ENCODE data around the gene SERAC1.

- RRBS = no CpG with 5 or more reads among the region's 13 CpGs
Observed at GRCh38 chr6:157878602-157879379, 55.7 kb downstream of the SNX9 start.

DNA sequence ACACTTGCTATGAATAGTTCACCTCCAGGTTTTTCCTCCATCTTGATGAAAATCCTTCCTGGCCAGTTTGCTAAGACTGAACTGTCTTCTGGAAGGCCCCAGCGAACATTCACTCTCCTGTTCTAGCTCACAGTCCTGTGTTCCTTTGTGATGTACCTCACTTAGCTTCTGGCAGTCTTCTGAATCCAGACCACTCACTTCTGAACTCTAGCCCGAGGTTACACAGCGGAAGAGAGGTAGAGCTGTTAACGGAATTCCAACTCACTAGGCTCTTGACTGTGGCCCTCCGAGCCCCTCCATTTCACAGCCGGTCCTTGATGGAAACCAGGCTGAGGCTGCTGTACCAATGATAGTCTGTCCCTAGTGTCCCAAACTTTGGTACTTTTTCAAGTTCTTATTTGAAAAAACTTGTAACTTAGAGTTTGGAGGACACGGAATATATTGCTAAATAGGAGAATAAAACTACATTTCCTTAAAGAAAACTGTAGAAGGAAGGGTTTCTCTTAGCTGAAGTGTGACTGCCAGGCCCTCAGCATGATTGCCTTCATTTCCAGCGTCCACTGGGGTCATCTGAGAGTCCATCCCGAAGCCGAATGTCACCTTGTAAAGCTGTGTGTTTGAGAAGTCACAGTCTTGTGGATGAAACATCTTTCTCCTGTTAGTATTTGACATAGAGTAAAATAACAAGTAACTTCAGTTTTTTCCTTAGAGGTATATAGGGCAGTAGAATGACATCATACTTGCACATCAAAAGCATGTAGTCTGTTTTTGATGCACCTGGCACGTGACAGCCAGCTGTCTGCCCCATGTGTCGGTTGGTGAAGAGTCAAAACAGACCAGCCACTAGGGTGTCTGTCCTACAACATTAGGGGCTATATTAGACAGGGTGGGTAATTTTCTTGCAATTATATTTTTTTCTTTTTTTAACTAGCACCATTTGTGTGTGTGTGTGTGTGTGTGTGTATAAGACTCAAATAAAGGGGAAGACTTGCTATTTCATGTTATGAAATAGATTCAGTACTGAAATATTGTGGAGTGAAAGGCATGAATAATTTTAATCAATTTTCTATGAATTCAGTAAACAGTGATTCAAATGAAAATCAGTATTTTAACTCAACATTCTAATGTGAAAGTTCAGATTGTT lies 70.0 kb downstream of the SNX9 start:
- RRBS = no CpG with 5 or more reads among the region's 12 CpGs

GRCh38 chr6:157951782-157952251 lies 29.8 kb upstream of the SYNJ2 start:
- RRBS = no CpG with 5 or more reads among the region's 9 CpGs

DNA sequence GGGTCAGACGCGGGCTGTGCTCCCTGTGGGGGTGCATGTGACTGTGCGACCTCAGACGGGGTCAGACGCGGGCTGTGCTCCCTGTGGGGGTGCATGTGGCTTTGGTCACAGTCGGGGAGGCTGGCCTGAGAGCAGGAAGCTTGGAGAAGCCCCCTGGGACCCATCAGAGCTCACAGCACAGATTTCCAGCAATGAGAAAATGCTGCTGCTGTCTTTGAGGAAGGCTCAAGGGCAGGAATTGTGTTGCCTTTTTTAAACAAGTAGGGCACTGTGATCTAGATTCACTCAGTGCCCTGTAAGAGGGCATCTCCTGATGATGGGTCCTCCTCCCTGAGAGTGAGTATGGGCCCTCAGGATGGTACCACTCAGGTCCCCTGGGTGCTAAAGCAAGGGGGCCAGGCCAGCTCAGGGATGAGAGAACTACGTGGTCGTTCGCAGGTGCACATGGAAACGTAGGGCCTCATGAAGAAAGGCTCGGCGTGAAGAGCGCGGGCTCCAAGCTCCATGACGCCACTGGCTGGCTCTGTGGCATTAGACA lies 50.5 kb downstream of the SYNJ2 start:
- RRBS = no CpG with 5 or more reads among the region's 16 CpGs

DNA sequence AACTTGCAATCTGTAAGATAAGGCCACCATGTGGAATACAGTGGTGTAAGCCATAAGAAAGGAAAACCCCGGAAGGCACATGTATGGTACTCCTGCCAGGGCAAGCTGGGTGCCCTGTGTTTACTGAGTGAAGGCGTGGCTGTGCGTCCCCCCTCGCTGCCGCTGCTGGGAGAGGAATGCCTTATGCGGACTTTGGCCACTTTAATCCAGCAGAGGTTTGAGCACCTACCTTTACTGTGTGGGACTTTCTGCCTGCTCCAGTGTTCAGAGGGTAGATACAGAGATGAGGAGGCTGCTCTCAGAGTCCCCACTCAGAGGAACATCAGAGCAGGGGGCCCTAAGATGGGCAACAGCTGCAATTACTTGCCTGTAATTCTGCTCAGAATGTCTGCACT lies 52.6 kb downstream of the SYNJ2 start:
- RRBS = no CpG with 5 or more reads among the region's 6 CpGs

DNA sequence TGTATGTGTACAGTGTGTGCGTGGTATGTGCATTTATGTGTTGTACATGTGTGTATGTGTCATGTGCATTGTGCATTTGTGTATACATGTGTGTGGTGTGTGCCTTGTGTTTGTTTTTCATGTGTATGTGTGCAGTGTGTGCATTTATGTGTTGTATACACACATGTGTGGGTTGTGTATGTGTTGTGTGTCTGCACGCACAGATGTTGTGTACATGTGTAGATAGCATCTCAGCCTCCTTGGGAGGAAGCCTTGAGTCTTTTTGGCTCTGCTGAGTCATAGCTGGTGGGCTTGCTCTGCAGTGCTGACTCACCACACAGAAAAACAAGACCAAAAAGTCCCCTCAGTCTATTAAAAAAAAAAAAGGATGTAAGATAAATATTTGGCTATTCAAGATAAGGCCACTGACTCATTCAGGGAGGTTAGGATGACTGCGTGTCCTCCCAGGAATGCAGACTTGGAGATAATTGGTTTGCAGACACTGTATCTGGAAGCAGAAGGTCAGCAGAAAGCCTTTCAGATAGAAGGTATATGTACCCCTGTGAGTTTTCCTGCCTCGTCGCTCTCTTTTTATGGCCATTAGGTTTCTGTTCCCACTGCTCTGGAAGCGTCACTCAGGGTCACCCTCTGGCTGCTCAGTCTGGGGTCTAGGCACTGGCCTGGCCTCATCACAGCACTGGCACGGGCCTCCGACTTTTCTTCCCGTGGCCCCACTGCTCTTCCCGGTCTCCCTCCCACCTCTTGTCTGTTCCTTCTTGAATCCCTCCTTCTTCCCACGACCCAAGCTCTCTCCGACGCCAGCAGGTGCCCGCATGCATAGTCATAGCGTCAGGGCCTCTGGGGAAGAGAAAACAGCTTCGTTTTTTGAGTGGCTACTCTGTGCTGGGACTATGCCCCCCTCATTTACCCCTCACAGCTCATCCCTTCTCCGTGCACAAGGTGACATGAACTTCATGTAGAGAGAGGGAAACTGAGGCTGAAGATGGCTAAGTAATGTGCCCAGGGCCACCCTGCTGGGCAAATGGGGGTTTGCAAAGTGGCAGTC lies 58.8 kb downstream of the SYNJ2 start:
- RRBS = no CpG with 5 or more reads among the region's 17 CpGs

DNA sequence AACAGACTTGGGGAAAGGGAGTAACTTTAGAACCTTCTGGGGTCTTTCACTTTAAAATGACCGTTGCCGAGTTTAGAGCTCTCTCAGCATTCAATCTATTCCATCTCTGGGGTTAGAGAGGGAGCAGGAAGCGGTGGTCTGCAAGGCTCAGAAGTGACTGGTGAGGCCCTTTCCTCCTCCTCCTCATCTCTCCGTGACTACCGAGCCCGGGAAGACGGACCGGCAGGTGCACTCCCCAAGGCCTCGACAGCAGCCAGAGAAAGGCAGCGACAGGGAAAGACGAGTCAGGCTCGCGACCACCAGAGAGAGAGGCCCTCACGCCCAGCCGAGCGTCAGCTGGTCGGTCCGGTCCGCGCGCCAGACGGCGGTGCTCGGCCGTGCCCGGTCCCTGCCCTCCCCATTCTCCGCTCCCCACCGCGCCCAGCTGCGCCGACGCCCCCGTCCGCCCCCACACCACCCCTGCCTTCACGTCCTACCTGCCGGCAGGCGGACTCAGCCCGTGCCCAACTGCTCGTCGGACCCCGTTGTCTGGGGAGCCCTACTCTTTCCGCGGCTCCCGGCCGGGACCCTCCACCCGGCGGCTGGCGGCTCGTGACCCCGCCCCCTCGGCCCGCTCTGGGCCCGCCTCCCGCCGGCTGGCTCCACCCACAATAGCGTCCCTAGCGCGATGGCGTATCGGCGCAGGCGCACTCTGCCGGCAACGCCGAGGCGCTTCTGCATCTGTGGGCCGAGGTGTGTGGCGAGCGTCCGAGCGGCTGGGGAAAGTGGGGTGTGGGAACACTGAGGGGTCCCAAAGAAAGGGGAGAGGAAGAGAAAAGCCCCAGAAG lies at the start of gene SERAC1:
SERAC1 (minus strand) TSS at position 599 of the 827 bp plus-strand sequence.
- RRBS = 3% methylated on average over 37 of the region's 71 CpGs

GRCh38 chr6:158571760-158572895 lies 12.2 kb downstream of the TMEM181 start:
- RRBS = no CpG with 5 or more reads among the region's 32 CpGs

DNA sequence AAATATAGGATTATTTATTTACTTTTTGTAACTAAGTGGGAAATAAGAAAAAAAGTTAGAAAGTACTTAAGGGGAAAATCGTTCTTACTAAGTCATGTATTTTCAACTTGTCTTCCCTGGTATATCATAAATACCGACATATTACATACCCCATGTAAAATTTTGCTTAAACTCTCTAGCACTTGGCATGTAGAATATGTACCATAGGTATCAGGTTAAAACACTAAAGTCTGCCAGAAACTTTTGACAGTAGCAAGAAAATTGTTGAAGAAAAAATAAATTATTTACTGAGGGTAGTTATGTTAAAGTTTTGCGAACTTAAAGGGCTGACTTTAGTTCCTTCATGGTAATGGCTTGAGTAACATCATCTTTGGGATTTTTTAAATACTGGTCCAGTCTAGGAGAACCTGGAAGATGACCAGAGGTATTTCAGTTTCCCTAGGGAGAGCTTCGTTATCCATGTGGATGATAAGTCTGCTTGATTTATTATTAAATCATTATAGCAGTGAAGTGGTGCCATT lies 10.4 kb downstream of the DYNLT1 start:
- RRBS = no CpG with 5 or more reads among the region's 4 CpGs

GRCh38 chr6:158640661-158640882 lies 4.0 kb downstream of the DYNLT1 start:
- RRBS = no CpG with 5 or more reads among the region's 1 CpG

DNA sequence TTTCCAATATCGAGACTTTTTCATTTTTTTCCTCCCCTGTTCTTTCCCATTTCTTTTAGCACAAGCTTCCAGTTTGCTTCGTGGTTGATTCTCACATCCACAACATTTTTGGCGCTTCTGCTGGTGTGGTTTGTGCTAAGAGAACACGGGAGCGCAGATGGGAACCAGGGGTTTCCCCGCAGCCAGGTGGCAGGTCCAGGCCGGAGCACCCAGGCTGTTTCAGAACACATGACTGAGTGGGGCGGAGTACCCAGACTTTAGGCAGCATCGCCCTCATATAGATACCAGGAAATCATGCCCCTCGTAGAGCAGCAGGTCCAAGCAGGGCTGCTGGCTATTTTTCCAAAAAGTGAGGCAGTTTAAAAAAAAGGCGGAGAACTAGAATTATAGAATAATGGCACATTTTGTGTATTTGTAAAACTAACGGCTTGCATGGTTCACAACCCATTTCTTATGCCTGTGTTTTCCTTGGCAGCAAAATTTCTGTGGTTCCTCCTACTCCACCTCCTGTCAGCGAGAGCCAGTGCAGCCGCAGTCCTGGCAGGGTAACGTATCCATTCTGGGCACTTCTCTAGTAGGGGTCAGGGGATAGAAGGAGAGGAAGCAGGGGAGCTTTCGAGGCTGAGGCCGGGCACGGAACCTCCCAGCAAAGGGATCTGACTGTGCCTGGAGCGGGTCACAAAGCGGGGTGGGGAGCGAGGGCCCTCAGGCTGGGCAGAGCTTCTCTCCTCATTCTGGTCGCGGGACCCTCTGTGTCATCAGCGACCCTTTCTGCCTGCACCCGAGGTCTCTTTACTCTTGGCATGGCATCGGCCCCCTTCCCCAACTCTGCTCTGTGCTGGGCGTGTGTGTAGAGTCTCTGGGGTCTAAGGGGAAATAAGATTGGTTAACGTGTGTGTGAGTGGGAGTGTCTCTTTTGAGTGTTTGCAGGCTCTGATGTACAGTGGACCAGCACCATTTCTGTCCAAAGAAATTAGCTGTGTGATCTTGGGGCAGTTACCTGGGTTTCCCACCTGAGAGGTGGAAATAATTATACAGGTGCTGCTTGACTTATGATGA lies 58.3 kb downstream of the SYTL3 start:
- RRBS = no CpG with 5 or more reads among the region's 28 CpGs

- RRBS = no CpG with 5 or more reads among the region's 9 CpGs
Observed at GRCh38 chr6:158765127-158765411, 54.1 kb downstream of the EZR start.

DNA sequence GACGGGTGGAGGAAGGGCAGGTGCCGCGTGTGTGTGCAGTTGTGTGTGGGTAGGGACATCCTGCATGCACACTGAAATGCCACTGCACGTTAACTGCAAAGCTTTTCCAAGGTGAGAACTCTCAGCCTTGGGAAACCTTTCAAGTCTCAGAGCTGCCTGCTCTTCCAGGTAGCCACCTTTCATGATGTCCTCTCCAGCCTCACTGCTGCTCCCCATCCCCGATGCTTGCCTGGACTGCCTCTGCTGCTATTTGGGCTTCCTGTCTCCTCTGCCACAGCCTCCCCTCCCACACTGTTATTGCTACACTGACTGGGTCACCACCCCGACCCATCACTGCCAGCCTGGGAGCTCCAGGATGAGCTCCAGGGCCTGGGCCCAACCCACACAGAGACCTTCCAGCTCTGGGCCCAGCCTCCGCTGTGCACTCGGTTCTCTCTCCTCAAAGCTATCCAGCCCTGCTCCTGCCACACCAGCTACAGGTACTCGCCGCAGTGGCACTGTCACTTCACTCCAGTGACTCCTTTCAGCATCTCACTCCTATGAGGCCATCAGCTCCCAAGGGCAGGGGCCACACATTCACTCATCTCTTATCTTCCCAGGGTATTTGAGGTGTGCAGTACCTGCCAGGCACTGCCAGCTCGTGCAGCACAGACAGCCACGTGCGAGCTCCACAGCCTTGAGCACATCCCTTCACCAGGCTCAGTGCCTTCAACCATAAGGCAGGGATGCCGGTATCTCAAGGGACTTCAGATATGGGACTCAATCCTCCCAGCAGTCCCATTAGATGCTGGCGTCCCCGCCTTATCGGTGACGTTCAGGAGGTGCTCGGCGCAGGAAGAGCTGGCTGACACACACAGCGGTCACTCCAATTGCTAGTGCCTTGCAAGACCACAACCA lies 47.3 kb downstream of the EZR start:
- RRBS = no CpG with 5 or more reads among the region's 21 CpGs

DNA sequence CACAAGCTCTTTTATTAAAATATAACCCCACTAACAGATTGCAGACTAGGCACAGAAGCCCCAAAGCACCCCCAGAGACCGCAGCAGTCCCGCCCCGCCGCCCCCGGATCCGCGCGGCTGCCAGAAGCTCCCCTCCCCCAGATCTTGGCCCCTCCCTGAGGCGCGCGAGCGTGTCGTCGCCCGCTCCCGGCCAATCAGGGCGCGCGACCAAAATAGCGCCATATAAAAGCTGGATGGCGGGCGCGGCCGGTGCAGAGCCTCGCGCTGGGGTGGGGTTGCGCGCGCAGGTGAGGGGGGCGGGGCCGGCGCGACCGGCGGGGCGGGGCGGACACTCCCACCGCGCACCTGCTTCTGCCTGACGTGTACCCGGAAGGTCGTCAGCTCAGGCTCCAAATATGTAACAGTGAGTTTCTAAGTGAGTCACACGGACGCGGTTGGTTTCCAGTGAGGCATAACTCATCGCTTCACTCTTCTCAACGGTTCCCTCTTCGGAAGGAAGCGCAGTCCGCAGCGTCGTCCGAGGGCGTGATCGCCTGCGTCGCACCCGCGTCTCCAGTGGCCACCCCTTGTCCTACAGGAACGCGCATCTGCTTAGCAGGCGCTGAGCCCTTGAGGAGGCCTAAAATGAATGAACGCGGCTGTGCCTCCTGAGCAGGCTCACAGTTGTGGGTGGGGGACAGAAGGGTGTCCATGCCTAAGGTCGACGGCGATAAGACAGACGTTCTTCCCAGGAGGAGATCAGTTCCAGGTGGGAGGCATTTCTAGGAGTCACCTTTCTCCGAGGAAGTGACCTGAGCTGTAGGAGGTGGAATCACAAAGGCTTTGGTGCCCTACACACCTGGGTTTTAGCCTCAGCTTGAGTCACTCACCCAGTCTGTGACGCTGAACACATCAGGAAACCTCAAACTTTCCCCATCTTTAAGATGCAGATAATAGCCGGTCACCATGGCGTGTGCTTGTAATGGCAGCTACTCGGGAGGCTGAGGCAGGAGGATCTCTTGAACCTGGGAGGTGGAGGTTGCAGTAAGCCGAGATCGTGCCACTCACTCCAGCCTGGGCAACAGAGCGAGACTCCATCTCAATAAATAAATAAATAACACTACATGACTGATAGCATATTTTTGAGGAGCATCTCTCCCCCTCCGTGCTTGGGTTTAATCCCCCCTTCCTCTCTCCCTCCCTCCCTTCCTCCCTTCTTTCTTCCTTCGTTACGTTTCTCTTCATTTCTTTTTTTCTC lies 50.8 kb upstream of the EZR start:
- RRBS = 2% methylated on average over 35 of the region's 79 CpGs

GRCh38 chr6:159038804-159039563 lies 5.8 kb downstream of the TAGAP start:
- RRBS = no CpG with 5 or more reads among the region's 5 CpGs

GRCh38 chr6:159039564-159039957 lies 5.2 kb downstream of the TAGAP start:
- RRBS = no CpG with 5 or more reads among the region's 6 CpGs

GRCh38 chr6:159063858-159064188 lies 19.0 kb upstream of the TAGAP start:
- RRBS = no CpG with 5 or more reads among the region's 4 CpGs

DNA sequence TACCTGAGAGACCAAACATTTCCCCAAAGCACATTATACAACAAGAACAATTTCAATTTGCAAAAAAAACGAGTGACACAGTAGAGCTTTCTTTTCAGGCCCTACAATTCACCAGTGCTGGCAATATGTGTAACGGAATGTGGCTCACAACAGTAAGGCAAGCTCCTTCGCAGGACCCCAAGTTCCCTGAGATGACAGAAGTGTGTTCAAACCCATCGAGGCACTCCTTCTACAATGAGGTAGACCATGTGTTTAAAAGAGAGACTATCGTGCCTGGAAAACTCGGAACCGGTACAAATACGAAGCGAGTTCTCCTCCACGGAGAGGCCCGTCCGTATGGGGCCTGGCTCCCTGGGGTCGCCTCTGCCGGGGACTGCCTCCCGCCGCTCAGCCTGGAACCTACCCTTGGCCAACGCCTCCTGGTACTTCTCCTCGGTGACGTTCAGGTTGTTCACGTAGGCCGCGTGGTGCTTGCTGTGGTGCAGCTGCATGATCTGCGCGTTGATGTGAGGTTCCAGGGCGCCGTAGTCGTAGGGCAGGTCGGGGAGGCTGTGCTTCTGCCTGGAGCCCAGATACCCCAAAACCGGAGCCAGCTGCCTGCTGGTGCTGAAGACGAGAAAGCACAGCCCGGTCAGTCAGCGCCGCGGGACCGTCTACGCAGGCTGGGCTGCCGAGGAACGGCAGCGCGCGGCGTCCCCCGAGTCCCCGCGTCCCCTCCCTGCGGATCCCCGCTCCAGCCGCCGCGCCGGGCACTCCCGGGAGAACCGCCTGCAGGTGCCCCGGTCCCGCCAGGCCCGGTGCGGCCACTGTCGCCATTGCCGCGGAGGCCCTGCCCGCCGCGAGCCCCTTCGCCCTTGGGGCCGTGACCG lies 549 bp downstream of the SOD2 start:
- RRBS = 2% methylated on average over 20 of the region's 66 CpGs

DNA sequence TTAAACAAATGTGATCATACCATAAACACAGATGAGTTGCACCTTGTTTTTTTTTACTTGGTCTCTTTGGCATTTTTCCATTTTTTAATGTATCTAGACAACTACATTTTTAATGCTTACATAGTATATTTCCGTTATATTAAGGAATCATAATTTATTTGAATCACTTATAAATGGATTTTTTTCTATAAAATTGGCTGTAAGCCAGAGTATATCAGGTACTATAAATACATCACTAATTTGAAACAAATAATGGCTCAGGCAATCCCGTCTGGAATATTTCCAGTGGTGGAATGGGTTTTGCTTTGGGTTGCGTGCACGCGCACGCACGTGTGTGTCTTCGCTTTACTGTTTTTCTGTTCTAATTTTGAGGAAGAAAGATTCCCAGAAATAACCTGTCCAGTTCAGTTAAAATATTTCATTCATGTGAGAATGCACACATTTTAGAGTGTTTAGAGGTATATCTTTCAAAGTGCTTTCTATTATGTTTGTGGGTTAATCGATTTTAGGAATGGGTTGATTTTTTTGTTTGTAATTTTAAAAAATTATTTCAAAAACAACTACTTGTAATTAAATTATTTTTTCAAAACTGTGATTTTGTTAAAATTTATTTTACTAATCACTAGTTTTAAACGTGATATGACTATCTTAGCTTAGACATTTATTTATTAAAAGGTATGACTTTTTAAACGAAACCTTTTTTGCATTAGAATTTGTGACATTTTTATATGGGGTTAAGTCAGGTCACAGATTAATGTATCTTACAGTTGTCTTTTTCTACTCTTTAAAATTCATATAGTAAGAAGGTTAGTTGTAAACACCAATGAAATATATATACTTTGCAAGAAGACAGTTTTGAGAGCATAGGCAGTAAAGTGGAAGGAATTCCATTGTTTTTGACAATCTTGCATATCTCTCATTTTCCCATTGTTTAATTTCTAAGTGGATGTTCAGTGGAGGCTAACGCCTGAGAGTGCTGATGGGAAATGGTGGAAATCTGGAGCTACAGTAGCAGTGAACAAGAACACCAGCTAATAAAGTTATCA lies 10.9 kb upstream of the ACAT2 start:
- RRBS = no CpG with 5 or more reads among the region's 12 CpGs

DNA sequence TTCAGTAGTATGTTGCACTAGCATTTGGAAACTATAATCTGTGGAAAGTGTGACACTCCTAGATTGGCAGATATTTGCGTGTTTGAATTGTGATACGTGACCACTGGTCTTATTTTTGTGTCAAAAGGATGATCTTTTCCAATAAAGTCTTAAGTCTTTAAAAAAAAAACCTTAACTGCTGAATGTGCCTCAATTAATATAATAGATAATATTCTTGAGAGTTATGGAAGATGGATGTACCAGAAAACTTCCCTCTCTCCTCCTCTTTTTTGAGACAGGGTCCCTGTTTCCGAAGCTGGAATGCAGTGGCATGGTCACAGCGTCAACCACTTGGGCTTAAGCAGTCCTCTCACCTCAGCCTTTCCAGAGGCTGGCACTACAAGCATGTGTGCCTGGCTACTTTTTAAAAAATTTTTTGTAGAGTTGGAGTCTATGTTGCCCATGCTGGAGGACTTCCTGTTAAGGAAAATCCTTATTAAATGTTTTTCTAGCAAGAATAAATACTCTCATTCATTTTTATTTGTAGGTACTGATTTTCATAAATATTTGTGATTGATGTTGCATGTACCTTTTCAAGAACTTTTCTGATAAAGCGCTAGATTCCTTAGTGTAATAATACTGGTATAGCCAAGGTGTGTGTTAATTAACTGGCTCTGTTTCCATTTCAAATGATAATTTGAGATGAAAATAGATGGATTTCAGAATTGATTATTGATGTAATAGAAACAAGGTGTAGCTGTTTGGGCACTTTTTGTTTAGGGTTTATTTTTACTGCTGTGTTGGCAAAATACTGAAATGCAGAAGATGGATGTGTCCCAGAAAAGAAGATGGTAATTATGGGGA lies 9.1 kb upstream of the ACAT2 start:
- RRBS = no CpG with 5 or more reads among the region's 5 CpGs